Bronchial epithelial cell (primary cell): ENCODE measurements around a stretch of chr17.

DNA sequence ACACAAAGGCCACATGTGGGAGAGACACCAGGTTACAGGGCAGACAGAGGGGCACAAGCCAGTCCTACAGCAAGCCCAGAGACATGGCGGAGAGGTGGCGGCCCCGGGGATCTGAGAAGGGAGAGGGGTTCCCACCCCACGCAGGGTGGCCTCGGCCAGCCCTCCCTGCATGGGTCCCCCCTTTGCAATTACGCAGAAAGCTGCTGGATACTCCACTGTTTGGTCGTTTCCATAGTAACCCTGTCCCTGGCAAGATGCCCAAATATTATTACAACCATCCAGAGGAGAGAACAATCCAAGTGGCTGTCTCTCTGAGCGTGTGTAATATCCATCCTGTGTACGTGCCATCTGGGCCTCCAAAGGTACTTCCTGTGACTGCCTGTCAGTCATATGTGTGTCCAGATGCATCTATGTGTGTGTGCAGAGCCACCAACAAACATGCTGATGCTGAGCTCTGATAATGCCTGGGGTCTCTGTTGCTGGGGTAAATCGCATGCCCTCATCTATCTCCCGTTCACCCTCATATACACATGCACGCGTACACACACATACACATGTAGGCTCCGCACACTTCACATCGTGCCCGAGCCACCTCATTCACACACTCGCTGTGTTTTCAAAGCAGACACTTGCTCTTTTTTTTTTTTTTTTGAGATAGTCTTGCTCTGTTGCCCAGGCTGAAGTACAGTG is 5.5 kb downstream of the PCGF2 start:
- RRBS, 2 experiments = no CpG with 5 or more reads among the region's 17 CpGs

DNA sequence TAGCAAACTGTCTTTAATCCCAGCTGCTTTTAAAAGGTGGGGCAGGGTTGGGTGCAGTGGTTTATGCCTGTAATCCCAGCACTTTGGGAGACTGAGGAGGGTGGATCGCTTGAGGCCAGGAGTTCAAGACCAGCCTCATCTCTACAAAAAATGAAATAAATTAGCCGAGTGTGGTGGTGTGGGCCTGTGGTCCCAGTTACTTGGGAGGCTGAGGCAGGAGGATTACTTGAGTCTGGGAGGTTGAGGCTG is 13.1 kb downstream of the LASP1 start:
- RRBS, 2 experiments = no CpG with 5 or more reads among the region's 2 CpGs

GRCh38 chr17:38884918-38885505 is 15.2 kb downstream of the LASP1 start:
- RRBS, 2 experiments = no CpG with 5 or more reads among the region's 11 CpGs

- RRBS, 2 experiments = 77 to 79% methylated on average over 2 of the region's 18 CpGs
Measured at GRCh38 chr17:38891389-38892275, 21.8 kb downstream of the LASP1 start.

DNA sequence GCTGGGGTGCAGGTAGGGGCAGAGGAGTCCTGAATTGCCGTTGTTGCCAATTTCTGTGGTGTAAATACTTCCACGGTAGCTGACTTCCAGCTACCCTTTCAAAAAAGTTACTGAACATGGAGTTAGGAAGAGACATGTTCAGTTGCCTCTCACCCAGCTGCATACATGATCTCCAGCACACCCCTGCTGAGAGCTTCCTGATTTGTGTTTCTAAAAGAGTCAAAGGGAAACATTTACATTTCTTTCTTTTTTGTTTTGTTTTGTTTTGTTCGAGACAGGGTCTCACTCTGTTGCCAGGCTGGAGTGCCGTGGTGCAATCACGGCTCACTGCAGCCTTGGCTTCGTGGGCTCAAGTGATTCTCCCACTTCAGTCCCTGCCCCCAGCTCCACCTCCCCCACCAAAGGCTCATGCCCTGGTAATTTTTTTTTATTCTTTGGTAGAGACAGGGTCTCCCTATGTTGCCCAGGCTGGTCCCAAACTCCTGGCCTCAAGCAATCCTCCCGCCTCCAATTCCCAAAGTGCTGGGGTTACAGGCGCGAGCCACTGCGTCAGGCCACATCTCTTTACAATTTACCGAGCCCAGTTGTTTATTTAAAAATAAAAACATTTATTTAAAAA is 58.5 kb downstream of the PLXDC1 start:
- RRBS, 2 experiments = no CpG with 5 or more reads among the region's 11 CpGs

- RRBS, 2 experiments = no CpG with 5 or more reads among the region's 9 CpGs
Measured at GRCh38 chr17:39099521-39100285, 51.7 kb downstream of the PLXDC1 start.

GRCh38 chr17:39131734-39132288 is 19.6 kb downstream of the PLXDC1 start:
- RRBS, 2 experiments = no CpG with 5 or more reads among the region's 6 CpGs

DNA sequence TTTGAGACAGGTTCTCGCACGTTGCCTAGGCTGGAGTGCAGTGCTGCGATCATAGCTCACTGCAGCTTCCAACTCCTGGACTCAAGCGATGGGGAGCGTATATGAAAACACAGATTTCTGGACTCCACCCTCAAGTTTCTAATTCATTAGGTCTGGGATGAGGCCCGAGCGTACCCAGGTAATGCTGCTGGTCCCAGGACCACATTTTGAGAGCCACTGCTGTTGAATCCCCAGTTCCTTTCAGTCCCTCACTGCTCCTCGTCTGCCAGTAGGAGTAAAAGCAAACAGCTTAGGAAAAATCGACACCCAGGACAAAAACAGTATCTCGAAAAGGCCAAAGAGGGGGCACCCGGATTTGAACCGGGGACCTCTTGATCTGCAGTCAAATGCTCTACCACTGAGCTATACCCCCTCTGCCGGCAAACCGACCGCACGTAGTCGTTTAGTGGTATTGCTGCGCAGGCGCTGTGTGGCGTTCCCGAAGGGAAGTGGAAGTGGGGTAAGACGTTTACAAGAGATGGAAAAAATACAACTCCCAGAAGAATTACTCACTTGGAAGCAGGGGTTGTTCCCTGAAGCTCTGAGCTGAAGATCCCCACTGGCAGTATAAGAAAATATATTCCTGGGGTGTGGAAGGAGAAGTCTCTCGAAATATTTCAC is 2.1 kb upstream of the PLXDC1 start:
- RRBS, 2 experiments = 0% methylated on average over 1 of the region's 23 CpGs; no CpG with 5 or more reads in 1 of the 2 experiments

DNA sequence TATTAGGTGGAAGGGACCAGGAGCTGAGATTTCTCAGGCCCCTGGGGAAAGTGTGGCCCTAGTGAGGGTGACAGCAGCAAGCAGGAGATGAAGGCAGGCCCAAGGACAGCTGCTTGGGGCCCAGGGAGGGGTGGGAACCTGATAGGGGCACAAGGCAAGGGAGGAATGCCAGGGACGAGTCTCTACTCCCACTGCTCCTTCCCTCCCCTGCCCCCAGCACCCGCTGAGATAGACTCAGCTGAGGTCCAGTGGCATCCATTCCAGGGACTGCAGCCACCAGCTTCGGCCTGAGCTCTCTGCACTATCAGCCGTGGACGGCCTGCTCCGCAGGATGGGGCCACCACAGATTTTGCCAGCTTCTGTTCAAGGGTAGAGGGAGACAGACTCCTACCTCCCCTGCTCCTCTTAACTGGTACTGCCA is 5.7 kb downstream of the CACNB1 start:
- RRBS, 2 experiments = no CpG with 5 or more reads among the region's 6 CpGs

- RRBS, 2 experiments = no CpG with 5 or more reads among the region's 10 CpGs
Measured at GRCh38 chr17:39213782-39214274, 11.9 kb downstream of the STAC2 start.

- RRBS, 2 experiments = no CpG with 5 or more reads among the region's 5 CpGs
Measured at GRCh38 chr17:39256615-39257086, 30.9 kb upstream of the STAC2 start.

GRCh38 chr17:39282545-39283059 is 56.9 kb upstream of the STAC2 start:
- RRBS, 2 experiments = no CpG with 5 or more reads among the region's 6 CpGs

- RRBS, 2 experiments = no CpG with 5 or more reads among the region's 6 CpGs
Measured at GRCh38 chr17:39405332-39406321, 4.2 kb upstream of the FBXL20 start.

GRCh38 chr17:39462964-39463262 is 1.6 kb downstream of the CDK12 start:
- RRBS, 2 experiments = no CpG with 5 or more reads among the region's 13 CpGs

DNA sequence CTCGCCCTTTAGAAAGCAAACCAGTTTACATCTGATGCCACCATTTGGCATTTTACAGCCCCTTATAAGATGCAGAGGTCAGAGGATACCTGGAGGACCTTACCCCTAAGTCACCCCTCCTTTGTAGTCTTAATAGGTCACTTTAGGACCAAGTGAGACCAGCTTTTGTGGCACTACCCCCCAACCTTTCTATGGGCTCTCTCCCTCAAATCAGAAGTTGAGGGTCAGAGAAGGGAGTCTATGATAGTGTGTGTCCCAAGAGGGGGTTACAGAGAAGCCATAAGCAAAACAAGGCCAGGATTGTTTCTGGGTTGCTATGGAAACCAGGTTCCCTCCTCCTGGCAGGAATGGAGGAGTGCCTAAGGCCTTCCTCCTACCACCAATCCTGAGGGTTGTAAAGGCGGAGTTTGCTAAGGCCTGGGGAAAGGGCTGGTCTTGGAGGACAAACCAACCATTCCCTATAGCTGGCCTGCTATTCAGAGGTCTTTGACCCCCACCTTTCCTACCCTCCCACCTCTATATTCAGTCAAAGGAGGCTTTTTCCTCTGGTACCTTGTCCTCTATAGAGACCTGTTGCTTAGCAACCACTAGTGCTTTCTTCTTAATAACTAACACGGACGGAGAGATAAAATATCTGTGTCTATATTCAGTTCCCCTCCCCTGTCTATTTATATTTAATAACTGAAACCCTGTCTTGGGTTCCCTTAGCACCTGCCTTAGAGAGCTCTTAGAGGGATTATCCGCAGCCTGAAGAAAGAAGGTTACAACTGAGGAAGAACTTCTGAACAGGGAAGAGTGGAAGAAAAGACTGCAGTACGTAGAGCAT is 43.5 kb downstream of the NEUROD2 start:
- RRBS, 2 experiments = no CpG with 5 or more reads among the region's 6 CpGs

DNA sequence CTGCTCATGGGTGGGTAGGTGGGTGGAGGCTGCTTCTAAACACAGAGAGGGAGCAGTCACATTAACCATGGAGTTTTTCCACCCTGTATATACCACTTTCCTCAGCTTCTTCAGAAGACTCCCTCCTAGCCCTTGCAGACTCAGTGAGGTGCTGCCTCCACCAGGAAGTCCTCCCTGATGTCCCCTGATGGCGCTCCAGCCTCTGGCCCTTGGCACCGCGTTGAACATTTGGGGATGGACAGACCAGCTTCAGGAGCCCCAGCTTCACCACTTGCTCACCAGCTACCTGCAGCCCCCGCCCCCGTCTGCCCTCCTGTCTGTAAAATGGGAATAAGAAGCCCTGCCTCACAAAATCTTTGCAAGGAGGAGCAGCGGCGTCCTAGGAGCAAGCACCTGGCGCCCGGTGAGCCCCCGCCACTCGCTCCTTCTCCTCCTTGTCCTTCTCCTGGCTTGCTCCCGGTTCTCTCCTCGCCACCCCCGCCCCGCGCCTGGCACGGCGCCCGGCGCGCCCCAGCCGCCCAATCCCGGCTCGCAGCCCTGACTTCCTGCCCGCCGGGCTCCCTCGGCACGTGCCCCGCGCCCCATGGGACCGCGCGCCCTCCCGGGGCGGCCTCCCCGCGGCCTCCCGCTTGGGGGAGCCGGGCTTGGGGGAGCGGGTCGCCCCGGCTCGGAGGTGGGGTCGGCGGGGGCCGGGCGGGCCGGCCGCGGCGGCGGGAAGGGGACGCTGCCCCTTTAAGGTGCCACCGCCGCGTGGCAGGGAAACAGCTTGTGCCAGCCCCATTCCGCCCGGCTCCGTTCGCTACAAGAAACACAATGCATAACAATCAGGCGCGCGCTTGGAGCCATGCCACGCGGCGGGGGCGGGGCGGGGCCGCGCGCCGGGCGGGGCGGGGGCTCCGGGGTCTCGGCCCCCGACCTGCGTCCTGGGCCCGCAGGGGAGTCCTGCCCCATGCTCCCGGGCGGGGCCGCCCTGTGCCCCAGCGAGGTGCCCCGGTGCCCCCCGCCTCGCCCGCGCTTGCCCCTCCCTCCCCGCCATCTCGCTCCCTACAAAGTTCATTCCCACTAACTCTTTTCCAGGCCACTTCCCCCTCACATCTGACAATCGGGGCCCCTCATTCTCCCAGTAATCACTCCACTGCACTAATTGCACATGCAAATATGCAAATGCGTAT is 9.1 kb upstream of the PPP1R1B start:
- RRBS, 2 experiments = 1 to 2% methylated on average over 47 to 54 of the region's 92 CpGs

DNA sequence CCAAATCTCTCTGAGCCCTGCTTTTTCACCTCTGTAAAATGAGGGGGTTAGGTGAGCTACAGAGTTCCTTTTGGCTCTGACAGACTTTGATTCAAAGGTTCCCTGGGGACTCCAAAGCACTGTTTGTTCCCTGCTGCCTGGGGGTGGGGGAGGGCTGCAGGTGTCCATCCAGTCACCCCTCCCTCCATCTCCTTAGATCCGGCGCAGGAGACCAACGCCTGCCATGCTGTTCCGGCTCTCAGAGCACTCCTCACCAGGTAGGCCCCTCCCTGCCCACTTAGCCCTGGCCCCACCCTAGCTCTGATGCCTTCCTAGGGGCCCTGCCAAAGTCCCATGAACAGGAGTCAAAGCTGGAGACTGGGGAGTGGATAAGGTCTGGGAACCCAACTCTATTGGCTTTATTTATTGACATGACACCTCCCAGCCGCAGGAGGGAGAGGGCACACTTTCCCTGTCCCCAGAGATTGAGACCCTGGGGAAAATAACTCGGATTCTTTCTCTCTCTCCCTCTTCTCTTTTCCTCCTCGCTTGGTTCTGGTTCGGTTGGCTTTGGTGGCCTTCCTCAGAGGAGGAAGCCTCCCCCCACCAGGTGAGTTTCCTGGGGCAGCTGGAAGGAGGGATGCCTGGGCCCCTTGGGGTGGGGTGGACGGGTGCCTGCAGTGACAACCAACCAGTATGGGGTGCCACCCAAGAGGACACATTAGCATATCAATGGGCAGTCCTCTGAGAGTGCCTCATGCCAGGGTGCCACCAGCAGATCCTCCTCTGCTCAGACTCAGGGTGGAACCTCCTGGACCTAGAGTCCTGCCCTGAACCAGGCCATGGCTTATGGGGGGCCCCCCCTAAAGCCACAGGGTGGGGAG is 2.5 kb downstream of the PPP1R1B start:
- RRBS, 2 experiments = no CpG with 5 or more reads among the region's 9 CpGs

GRCh38 chr17:39672900-39673363 is 4.7 kb downstream of the PNMT start:
- RRBS, 2 experiments = no CpG with 5 or more reads among the region's 13 CpGs

DNA sequence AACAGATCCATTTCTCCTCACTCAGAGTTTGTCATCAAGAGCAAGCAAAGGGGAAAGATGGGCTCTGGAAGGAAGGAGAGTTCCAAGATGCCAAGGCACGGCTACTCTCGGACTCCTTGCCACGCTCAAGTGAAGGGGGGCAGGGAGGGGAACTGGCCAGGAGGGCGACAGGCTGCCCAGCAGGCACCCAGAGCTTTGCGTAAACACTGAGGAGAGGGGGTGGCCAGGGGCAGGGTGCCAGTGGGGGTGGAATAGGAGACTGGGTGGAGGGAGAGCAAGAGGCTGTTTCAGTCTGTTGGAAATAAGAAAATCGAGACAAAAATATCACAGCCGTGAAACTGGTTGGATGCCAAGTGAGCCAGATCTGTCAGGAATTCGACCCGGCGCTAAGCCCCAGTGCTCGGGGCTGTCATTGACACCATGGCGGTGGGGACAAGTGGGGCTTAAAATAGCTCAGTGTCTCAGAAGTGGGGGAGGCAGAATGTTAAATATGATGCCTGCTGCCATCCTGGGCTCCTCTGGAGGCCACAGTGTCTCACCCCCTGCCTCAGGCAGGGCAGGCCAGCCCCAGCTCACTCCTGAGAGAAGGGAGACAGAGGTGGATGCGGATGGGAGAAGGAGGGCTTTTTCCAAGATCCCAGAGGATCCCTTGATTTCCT is 9.3 kb downstream of the PNMT start:
- RRBS, 2 experiments = no CpG with 5 or more reads among the region's 13 CpGs

- RRBS, 2 experiments = 85 to 87% methylated on average over 1 of the region's 7 CpGs
Measured at GRCh38 chr17:39679275-39679953, 8.4 kb downstream of the PGAP3 start.